Endodermal cell (in vitro differentiated cells): ENCODE results near the genes CNPPD1, STK16, TUBA4B, PTPRN and RESP18.

GRCh38 chr2:218755745-218755917 is 26.3 kb upstream of the CYP27A1 start:
- PRO-cap: no peak

DNA sequence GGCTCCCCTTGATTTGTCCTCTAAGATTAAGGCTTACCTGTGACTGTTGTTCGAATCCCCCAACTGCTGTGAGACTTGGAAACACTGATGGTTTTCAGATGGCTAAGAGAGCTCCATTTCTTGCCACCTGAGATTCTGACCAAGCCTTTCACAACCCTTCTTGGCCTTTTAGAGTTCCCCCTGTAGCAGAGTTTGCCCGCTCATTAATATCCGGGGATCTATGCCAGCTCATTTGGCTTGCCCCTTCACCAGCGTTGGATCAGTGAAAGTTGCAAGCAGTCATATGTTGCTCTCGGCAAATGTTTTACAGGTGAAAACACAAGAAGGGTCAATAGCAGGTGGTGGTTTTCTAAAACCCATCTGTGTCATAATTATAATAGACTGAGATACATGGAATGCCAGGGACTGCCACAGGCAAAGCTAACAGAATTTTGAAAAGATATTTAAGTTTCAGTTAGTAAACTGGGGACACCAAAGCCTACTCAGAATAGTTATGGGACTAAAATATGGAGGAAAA is 24.0 kb upstream of the CYP27A1 start:
- PRO-cap: no peak

GRCh38 chr2:218981515-218981982 is 3.4 kb downstream of the FEV start:
- PRO-cap: no peak

DNA sequence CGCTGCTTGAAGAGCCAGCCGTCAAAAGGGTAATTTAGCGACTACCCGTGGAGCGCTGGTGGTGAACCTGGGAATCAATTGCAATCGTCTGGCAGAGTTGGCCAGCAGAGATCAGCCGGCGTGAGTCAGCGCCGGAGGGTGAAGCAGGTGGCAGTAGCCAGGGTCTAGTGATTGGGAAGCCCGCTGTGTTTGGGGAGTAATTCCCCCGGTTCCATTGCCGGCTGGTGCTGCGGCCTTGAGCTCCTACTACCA is 1.4 kb downstream of the FEV start:
- PRO-cap: no peak

DNA sequence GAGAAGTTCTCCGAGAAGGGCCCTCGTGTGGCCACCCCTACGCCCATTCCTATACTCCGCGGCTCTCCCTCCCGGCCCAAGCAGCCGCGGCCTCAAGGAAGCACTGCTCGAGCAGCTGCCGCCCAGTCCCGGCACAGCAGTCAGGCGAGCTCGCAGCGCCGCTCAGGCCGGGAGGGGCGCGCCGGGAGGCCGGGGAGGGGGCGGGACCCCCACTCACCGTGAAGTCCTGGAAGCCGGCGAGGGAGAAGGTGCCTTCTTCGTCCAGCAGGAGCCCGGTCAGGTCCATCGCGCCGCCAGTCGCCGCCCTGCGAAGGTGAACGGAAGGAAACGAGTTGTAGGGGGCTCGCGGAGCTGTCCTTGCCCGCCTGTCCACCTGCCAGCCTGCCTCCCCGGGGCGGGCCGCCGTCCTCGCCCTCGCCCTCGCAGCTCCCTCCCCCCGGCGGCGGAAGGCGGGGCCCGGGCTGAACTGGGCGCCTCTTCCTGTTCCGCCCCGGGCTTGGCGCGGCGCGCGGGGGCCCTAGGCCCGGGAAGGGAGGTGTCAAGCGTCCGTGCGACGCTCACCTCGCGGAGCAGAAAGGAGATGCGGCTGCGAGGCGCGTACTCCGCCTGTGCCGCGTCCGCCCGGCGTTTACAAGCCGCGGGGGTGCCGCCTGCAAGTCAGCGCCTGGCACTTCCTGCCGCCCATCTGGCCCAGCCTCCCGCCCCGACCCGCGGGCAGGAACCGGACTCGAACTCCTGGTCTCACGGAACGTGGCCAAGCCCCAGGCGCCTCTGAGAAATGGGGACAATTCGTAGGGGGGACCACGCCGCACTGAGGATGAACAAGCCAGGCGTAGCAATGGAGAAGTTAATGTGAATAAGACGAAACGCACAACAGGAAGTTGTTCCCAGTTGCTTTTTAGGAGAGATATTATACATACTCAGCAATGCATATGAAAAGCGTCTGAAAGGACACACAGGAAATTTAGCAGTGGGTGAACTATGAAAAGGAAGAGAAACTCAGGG is at the start of gene CNPPD1:
Gene CNPPD1, minus strand, starts transcription at position 383 of the 1,005 bp plus-strand sequence.
- PRO-cap: bidirectional peak, plus-strand start at position 251 of the sequence, minus-strand start at position 128 of the sequence; bidirectional peak, plus-strand start at position 481 of the sequence, minus-strand start at position 576 of the sequence

- PRO-cap: no peak
Observed at GRCh38 chr2:219180828-219181648, 3.0 kb downstream of the RETREG2 start.

DNA sequence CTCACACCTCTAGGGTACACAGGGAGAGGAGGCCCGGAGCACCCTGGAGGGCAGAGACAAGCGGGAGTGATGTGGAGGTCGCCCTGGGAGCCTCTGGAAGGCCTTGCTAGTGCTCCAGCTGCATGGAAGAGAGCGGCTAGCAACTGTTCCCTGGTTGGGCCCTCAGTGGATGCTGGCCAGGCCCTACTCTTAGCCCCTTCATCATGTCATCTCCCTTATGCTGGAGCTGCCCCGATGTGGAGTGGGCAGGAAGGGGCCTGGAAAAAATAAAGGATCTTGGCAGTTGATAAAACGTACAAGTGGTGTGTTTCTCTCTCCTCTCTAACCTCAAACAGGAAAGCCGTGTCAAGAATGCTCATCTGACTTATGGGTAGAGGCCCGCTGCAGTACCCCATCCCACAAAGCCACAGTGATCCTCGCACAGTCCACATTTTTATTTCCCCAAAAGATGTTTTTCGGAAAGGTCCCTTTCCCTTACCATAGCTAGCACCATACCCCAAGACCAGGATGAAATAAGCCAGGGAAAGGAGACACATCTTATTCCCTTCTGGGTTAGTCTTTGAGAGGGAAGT is 2.9 kb downstream of the ZFAND2B start:
- PRO-cap: no peak

- PRO-cap: no peak
Observed at GRCh38 chr2:219219227-219219424, 368 bp upstream of the ABCB6 start.

GRCh38 chr2:219245288-219246598 is at the start of gene STK16:
Gene STK16, plus strand, starts transcription at chr2:219245479.
- PRO-cap: bidirectional peak, plus-strand start at chr2:219245505, minus-strand start at chr2:219245422

- PRO-cap: no peak
Observed at GRCh38 chr2:219248482-219249063, 3.3 kb downstream of the STK16 start.

- PRO-cap: no peak
Observed at GRCh38 chr2:219252477-219253580, at the start of gene TUBA4B. Gene TUBA4B, plus strand, starts transcription at chr2:219253243.

DNA sequence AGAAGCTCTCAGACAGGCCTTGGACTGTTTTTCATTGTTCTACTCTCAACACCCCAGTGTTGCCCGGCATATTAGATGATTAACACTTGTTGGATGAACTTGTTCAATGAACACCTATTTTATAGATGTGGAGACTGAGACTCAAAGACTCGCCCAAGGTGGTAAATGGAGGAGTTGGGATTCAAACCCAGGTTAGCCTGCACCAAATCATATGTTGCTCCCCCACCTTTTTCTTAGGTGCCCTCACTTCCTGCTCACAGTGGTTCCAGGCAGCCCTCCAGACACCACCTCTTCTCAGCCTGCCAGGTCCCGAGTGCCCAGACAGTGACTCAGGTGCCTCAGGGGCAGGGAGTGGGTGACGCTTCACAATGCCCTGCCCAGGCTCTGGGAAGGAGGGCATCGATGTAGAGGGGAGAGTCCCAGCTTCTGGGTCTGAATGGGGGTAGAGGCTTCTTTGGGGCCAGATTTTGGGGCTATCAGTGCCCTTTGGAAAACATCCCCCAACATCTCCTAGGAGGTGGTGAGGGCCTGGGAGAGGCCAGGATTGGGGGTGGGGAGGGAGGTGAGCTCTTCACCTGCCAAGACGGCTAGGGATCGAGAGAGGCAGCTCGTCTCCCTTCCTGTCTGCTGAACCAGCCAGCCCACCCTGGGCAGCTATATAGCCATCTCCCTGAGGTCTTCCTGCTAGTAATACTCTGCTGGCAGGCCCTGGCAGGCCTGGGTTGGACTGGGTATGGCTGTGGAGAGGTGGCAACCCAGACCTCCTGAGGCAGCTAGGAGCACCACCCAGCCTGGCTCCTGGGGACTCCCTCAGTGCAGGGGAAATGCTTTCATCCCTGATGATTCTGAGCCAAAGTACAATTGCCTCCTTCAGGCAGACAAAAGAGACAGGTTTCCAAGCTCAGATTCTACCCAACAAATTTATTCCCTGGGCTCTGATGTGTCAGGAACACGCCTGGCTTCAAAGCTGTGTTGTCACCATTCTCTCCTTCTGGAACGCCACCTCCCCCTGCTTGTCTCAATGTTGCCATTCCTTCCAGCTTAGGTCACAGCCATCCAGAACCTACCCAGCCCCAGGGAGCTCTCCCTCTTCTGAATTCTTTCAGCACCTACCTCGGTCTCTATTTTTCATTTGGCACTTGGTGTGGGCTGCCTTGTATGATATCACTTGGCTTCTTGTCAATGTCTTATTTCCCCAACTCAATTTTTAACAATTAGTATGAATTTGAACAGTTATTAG is 5.0 kb upstream of the DNAJB2 start:
- PRO-cap: unidirectional peak, plus-strand start at position 704 of the sequence; bidirectional peak, plus-strand start at position 1,088 of the sequence, minus-strand start at position 987 of the sequence

DNA sequence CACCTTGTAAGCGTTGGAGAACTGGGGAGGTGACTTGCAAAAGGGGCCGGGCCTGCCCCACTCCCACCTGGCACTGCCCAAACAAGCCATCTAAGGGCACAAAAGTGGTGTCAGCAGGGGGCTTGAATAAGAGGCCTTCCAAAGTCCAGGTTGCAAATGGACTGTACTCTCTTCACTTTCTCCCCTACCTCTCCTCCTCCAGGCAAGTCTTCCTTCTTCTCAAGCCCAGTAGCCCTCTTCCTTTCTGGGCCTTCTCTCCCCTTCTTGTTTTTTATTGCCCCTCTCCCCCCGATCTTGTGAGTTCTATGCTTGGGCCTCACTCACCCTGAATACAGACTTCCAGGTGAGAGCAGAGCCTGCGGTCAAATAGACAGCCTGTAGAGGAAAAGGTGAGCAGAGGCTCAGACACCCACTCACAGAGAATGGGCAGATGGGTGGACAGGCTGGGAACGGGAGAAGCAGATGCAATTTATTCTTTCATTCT is 1.7 kb downstream of the PTPRN start:
- PRO-cap: no peak

- PRO-cap: no peak
Observed at GRCh38 chr2:219309228-219309860, at the start of gene PTPRN. Gene PTPRN, minus strand, starts transcription at chr2:219309401.

- PRO-cap: no peak
Observed at GRCh38 chr2:219332885-219333591, at the start of gene RESP18. Gene RESP18, minus strand, starts transcription at chr2:219333177.

GRCh38 chr2:219499065-219499269 is 276 bp downstream of the GMPPA start:
- PRO-cap: no peak

- PRO-cap: no peak
Observed at GRCh38 chr2:219506639-219507620, 7.4 kb upstream of the ASIC4 start.

GRCh38 chr2:219539445-219540352 is 3.9 kb downstream of the CHPF start:
- PRO-cap: no peak

- PRO-cap: no peak
Observed at GRCh38 chr2:219569990-219570181, 1.5 kb downstream of the OBSL1 start.

GRCh38 chr2:220265330-220265617 is 637.8 kb downstream of the SLC4A3 start:
- PRO-cap: no peak